Progenitor cell of endocrine pancreas (in vitro differentiated cells): ENCODE data around the genes ZNF385B and PPP1R1C.

DNA sequence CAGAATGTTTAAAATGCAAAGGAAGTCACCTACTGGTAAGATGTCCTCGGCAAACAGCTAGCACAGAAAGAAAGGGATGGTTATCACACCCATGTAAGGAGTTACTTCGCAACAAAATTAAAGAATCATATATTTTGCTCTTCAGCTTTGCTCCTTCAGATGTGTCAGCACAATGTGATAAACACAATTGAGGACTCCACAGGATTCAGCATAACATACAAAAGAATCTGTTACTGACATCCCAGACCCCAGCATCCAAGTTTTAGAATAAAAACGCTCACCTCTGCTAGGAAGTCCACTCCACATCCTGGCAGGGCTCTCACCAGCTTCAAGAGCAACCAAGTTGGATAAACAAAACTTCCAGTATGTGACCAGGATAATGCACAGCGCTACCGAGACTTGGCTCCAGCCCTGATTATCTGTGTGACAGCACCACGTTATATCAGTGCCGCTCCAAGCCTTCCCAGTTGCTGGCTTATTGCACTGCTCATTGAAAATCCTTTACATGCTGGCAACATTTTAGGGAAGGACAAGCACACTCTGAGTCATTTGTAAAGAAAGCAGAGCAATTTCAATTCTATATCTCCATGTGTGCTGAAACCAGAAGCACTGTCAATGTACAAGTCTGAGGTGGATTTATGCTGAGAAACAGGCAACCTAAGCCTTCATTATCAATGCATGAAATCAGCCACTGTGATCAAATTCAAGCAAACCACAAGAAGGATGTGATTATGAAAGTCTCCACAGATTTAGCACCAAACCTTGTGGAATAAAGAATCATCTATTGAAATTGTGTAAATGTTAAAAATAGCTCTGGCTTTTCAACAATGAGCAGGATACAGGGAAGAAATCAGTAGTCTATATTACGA lies 115.7 kb downstream of the ZNF385B start:
- PRO-cap, result no peak

- PRO-cap, result bidirectional peak, plus-strand start at chr2:179861566, minus-strand start at chr2:179861320
These were observed at the start of gene ZNF385B for GRCh38 chr2:179860719-179861725. ZNF385B (minus strand) TSS chr2:179861612.

- PRO-cap, result unidirectional peak, plus-strand start at chr2:180056781; bidirectional peak, plus-strand start at chr2:180057015, minus-strand start at chr2:180057010
These were observed 49.7 kb upstream of the CWC22 start for GRCh38 chr2:180056620-180057300.

DNA sequence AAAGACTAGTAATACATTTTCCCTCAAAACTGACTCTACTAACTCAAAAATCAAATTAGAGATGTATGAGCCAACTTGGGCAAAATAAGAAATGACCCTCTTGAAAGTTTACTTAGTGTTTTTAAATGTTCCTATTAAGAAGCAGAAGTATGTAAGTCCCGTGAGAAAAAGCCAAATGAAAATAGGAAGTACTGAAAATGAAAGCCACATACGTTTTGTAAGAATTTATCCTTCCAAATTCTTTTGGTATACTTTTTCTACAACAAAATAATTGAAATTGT lies 148.0 kb upstream of the ITGA4 start:
- PRO-cap, result no peak

- PRO-cap, result no peak
These were observed 75.8 kb upstream of the ITGA4 start for GRCh38 chr2:181381496-181381695.

DNA sequence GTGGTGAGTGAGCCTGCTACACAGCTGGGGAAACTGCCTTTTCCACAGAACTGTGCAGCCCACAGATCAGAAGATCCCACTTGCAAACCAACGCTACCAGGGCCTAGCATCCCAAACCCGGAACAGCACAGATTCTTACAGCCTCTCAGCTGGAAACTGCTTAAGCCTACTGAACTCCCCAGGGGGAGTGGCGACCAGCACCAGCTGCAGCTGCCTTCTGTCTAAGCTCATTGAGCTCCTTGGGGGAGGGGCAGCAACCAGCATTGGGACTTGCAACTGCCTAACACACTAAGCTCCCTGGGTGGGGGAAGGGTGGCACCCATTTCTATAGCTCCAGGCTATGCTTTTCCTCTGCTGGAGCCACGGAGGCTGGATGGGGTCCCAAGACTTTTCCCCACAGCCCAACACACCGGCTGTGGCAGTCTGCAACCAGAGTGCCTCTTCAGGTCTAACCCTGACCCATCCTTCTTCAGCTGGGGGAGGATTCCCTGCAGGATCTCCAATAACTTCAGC lies 46.1 kb upstream of the ITGA4 start:
- PRO-cap, result no peak

DNA sequence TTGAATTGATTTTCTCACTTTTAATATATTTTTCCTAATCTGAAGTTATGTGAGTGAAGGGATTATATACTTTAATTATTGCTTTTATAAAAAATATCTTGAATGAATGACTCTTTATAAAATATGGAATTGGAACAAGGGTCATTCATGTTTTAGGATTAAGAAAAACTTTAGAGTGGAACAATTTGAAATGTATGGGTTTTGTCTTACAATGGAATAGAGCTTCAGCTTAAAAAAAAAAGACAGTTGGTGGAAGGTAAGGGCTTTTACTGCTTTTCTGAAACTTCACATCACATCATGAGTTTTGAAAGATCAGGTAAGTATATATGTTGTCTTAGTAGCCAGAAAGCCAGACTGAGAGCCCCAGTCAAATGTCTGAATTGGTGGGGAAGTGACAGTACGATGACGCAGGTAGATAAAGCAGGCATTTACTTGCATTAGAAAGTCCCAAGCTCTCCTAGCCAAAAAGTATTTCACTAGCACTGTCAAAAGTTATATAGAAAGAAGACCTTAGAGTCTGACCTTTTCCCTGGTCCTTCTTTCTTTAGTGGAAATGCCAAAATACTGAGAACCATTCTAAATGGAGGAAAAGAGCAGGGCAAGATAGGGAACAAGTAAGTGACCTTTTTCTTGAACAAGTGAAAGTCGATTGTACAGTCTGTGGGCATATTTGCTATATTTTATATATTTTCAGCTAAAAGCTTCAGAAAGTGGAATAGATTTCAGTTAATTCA lies 10.0 kb downstream of the ITGA4 start:
- PRO-cap, result no peak

DNA sequence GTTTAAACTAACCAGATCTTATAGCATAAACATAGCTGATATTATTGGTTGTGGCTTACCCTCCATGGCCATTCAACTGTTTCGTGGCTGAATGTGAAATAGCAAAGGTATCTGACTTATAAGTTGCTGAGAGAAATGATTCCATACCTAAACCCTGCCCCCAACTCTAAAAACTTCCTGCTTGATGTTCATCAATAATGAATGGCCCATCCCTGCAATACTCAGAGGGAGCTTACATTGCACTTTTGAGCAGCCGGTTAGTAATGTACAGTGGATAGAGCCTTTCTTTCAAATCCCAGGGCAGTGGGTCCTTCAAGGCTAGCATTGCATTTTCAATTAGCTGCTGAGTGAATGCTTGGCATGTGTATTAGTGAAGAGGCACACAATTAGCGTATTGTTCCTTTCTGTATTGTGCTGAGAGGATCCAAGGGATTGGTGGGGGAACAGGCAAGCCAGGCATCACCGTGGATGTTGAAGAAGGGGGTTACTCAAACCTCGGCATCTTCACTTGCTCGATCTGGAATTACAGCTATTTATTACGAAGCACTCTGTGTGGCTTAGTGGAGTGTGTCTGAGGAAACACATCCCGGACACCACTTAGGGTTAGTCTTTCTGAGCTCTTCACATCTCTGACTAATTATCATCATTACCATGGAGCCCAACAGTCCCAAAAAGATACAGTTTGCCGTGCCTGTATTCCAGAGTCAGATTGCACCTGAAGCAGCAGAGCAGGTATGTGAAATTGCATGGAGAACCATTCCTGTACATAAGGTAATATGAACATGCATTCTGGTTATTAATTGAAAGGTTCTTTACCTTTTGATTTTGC lies at the start of gene PPP1R1C:
TSS of gene PPP1R1C (plus strand) at position 394 of the 829 bp plus-strand sequence.
- PRO-cap, result no peak

DNA sequence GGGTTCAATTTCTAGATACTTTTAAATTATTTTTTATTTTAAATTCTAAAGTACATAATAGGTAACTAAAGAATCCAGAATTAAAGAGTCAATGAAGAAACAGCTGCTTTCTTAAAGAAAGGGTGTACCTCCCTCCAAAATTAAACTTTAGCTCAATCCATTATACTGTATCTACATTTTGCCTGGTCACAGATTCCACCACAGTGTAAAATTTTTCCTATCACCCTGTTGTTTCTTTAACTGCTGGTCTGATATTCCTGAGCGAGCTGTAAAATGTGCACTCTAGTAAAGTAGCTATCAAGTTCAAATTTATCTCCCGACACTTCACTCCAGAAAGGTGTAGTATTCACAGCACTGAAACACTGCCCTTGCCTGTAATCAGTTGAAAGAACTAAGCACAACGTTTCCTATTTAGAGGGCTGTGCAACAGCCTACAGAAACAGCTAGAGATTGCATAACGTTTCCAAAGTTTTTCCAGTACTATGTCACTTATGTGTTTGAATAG lies 933 bp downstream of the PDE1A start:
- PRO-cap, result no peak

GRCh38 chr2:182717487-182717781 lies 1.4 kb downstream of the DNAJC10 start:
- PRO-cap, result no peak

DNA sequence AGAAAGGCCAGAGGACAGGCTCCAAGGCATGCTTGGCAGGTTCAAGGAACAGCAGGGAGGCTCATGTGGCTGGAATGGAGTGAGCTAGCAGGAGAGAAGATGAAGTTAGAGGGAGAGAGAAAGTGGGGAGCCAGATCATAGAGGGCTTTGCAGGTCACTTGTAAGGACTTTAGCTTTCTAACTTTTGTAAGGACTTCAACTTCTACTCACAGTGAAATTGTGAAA lies 73.4 kb downstream of the FRZB start:
- PRO-cap, result no peak

- PRO-cap, result no peak
These were observed 46.4 kb upstream of the FRZB start for GRCh38 chr2:182912825-182913233.

GRCh38 chr2:183056816-183057388 lies 18.6 kb upstream of the NCKAP1 start:
- PRO-cap, result no peak

- PRO-cap, result no peak
These were observed 61.5 kb downstream of the ZNF804A start for GRCh38 chr2:184659919-184660151.

DNA sequence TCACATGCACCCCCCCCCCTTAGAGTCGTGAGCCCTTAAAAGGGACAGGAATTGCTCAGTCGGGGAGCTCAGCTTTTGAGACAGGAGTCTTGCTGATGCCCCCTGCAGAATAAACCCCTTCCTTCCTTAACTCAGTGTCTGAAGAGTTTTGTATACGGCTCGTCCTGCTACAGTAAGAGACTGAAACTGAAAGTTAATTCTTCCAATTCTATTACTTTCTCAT lies 167.2 kb downstream of the ZNF804A start:
- PRO-cap, result no peak

DNA sequence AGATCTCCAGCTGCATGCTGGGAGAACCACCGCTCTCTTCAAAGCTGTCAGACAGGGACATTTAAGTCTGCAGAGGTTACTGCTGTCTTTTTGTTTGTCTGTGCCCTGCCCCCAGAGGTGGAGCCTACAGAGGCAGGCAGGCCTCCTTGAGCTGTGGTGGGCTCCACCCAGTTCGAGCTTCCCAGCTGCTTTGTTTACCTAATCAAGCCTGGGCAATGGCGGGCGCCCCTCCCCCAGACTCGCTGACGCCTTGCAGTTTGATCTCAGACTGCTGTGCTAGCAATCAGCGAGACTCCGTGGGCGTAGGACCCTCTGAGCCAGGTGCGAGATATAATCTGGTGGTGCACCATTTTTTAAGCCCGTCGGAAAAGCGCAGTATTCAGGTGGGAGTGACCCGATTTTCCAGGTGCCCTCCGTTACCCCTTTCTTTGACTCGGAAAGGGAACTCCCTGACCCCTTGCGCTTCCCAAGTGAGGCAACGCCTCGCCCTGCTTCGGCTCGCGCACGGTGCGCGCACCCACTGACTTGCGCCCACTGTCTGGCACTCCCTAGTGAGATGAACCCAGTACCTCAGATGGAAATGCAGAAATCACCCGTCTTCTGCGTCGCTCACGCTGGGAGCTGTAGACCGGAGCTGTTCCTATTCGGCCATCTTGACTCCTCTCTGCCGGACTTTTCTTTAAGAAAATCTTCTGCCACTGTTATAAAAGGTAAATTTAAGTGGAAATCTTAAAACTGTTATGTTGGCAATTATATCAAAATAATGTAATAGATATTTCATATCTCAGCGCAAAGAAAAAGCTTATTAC lies 313.6 kb upstream of the FSIP2 start:
- PRO-cap, result unidirectional peak, plus-strand start at position 225 of the sequence; unidirectional peak, plus-strand start at position 307 of the sequence; bidirectional peak, plus-strand start at position 416 of the sequence, minus-strand start at position 435 of the sequence; bidirectional peak, plus-strand start at position 641 of the sequence, minus-strand start at position 666 of the sequence

DNA sequence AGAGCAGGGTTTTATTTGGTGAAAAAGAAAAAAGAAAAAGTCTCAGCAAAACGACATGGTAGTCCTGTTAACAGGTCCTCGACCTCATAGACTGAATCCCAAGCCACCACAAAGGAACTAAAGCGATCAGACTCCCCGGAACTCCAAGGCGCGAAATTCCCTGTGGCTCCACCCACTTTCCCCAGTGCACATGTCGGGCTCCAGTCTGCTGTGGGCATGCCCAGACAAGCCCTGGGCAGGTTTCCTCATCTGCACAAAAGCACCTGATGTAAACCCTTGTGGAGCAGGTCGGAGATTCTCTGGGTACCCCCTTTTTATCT lies 170.7 kb upstream of the FSIP2 start:
- PRO-cap, result no peak

GRCh38 chr2:186149916-186151177 lies 335.7 kb upstream of the ZC3H15 start:
- PRO-cap, result no peak

- PRO-cap, result no peak
These were observed 306.3 kb upstream of the ZC3H15 start for GRCh38 chr2:186179469-186180391.

DNA sequence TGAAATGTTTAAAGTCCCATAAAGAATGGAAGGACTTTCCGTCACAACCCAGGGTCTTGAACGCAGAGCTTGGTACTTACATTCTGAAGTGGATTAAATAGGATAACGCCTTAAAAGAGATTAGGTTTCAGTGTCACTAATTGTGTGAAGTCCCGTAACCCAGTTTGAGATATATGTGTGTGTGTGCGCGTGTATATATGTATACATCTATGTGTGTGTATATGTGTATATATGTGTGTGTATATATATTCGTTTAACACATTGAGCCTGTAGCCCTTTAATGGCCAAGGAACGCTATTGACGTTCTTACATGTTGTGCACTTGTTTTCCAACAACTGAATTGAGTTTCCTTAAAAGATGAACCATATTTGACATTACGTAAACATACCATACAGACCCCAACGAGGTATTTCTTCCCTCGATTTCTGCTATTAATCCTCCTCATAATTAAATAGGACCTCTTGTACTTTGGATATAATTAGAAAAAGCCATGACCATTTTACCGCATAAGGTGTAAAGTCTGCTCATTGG lies 960 bp downstream of the ZC3H15 start:
- PRO-cap, result no peak